ENCODE results near the genes STK36 and SPEG.

- PRO-cap, 2 experiments: peak in 1 of 2 experiments; most common plus-strand start chr2:218333646 (in 1); most common minus-strand start chr2:218333348 (in 1)
Observed at GRCh38 chr2:218332888-218333811, 23.5 kb upstream of the CATIP start.

DNA sequence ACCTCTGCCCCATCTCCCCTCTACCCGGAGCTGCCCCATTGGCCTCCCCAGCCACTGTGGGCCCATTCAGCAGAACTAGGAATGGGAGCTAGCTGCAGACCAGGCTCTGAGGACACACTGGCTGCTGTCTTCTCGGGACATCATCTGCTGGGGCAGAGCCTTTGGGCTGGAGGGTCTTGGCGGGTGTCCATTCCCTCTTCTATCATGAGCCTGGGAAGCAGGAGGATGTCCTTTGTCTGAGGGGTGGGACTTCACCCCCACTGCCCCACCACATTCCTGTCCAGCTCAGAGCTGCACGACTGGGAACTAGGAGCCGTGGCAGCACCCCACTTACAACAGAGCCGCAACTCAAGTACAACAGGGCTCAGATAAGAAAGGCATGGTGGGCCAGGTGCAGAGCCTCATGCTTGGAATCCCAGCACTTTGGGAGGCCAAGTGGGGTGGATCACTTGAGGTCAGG is 870 bp downstream of the VIL1 start:
- PRO-cap, 2 experiments: no peak in any of the 2 experiments

GRCh38 chr2:218638315-218639105 is 20.9 kb downstream of the ZNF142 start:
- PRO-cap, 2 experiments: no peak in any of the 2 experiments

DNA sequence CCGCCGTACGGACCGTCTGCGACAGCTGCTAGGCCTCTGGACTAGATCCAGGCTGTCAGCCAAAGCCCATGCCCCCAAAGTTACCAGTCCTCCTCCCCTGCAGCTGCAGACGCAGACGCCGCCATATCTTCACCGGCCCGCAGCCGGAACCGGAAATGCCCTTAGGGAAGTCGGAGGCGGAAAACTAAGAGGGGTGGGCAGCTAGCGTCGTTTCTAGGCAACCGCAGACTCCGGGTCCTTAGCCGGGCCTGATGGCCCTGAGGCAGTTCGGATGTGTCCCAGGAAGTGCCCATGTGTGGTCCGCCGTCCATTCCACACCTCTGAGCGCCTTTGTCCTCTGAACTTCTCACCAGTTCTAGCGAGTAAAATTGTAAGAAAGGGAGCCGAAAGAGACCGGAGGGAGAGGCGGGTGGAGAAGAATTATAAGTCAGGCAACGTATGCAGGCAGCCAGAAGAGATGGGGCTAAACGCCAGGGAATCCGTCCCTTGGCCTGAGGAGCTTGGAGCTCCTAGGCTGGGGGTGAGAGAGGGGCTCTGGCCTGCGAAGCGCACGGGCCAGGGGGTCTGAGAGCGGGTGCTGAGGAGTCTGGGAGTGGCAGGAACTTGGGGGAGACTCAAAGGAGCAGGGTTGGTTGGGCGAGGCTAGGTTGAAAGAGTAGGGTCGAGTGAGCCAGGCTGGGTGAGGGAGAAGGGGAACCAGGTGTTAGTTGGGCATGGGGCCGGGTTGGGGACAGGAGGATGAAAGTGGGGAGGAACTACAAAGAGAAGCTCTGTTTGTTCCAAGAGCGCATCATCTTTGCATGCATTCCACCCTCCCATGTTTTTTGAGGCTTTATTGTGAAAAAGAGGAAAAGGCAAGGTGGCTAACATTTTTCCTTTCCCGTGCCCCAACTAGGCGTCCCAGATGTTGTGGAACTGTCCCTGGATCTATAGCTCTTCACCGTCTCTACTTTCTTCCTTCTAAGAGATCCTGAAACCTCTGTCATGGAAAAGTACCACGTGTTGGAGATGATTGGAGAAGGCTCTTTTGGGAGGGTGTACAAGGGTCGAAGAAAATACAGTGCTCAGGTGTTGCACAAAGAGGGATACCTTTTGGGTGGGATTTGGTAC is at the start of gene STK36:
STK36 (plus strand) TSS at position 241 of the 1,110 bp plus-strand sequence.
- PRO-cap, 2 experiments: peak in 2 of 2 experiments; most common plus-strand start position 241 of the sequence (in 2); most common minus-strand start position 157 of the sequence (in 2)

- PRO-cap, 2 experiments: peak in 1 of 2 experiments; most common minus-strand start chr2:218746114 (in 1)
Observed at GRCh38 chr2:218745587-218746515, 35.2 kb downstream of the TTLL4 start.

- PRO-cap, 2 experiments: no peak in any of the 2 experiments
Observed at GRCh38 chr2:218883248-218883808, 2.7 kb downstream of the WNT10A start.

DNA sequence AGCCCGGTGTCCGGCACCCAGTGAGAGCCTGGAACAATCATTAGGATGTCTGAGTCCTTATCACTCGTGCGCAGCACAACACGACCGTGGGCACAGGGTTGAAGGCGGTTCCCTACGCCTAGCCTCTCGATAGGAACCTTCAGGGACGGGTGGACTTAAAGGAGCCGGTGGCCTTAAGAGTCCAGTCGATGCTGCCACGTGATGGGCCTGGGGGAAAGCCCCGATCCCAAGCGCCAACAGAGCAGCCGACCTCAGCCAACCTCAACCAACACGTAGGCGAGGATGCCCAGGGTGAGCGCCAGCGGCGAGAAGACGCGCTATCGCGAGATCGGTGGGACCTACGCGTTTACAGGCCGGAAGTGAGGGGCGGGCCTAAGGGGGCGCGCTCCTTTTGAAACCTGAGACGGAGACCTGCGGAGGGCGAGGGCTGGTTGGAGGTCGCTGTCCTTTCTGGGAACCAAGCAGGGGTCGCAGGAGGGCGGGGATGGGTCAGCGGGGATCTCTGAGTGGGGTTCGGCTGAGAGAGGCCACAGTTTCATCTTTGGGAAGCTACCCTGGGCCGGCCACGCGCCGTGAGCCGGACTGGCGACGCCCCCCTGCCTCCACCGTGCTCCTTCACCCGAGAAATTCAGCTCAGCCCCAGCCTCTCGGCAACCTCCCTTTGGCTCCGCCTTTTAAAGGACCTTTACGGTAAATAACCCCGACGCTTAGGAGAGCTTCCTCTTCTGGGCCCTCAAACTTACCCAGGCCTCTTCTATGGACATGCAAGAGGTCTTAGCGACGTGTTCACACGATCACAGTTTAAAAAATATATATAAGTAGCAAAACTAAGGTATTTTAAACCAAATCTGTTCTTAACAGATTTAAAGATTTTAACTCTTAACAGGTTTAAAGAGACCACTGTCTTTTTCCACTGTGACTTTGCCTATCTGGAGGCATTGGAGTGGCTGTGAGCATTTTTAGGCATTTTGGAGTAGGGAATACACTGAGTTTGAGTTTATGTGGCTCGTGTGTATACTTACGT is 28.4 kb downstream of the WNT10A start:
- PRO-cap, 2 experiments: peak in 1 of 2 experiments; most common minus-strand start position 278 of the sequence (in 1)

- PRO-cap, 2 experiments: no peak in any of the 2 experiments
Observed at GRCh38 chr2:218963851-218964549, 4.5 kb downstream of the CDK5R2 start.

- PRO-cap, 2 experiments: no peak in any of the 2 experiments
Observed at GRCh38 chr2:219049257-219049715, 8.0 kb upstream of the CFAP65 start.

DNA sequence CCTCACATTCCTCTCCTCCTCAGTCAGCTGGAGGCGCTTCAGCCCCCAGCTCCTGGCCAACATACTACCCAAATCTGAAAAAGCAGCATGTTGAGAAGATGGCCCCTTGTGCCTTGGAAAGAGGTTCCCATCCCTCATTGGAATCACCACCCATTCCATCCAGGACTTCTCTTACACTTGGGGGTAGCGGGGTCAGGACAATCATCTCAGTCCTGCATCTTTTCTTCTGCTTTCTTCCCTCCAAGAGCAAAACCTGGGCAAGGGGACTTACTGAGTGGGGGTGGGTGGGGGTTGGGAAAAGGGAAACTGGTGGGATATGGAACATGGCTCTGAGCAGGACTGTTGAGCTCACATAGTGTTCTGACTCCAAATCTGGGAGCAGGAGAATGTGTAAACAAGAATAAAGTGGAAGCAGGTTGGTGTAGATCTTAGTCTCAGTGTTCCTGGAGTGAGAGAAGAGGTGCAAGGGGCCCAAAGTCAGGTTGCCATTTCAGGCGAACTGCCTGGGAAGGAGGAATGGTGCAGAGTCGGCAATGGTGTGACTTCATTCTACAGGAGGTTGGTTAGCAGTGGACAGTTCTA is 3.3 kb downstream of the STK16 start:
- PRO-cap, 2 experiments: no peak in any of the 2 experiments

DNA sequence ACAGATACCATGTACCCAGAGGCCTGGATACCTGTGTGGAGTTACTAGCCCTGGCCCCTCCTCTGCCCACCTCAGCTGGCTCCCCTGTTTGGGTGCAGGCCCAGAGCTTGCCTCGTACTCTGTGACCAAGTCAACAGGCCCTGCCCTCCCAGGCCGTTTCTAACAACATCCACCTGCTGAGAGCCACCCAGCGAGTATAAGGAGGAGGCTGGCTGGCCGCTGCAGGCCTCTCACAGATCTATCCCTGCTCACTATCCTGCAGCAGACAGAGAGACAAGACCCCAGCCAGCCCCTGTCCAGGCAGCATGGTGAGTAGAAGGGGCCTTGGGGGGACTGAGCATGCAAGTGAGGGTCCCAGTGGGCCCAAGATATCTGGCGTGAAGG is 12.5 kb upstream of the TUBA4A start:
- PRO-cap, 2 experiments: peak in 1 of 2 experiments; most common plus-strand start position 197 of the sequence (in 1)

DNA sequence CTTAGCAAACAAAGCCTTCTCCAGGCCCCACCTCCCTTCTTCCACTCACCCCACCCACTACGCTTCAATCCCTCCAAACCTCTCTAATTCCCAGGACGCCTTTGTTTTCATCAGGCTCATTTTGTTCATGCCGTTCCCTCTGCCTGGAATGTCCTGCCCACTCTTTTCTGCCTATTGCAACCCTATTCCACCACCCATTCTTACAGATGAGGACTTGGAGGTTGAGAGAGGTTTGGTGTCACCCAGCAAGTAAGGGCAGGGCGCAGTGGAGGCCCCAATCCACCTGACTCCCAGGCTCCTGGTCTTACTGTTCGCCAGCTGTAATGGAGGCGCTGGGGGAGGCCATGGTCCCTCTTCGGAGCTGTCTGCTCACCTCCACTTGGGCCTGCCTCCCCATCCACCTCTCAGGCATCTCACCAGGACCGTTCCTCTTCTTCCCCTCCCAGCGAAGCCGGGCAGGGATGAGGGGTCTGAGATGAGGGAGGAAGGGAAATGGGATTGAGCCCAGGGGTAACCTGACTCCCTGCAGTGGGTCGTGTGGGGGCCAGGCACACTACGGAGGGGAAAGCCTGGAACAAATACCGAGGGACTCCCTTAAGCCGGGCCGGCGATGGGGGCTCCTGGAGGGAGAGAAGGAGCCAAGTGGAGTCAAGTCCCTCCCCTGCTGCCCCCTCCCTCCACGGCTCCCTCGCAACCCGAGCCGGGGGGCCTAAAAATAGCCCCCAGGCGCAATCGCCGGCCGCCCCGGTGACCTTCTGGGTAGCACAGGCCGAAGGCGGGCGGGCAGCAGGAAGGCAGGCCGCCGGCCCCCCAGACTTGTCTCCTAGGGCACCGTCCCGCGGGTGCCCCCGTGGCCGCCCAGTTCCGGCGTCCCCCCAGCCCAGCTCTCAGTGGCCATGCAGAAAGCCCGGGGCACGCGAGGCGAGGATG is at the start of gene SPEG:
SPEG (plus strand) TSS at position 762 of the 930 bp plus-strand sequence.
- PRO-cap, 2 experiments: no peak in any of the 2 experiments

GRCh38 chr2:219439486-219440089 is 4.9 kb downstream of the SPEG start:
- PRO-cap, 2 experiments: no peak in any of the 2 experiments

DNA sequence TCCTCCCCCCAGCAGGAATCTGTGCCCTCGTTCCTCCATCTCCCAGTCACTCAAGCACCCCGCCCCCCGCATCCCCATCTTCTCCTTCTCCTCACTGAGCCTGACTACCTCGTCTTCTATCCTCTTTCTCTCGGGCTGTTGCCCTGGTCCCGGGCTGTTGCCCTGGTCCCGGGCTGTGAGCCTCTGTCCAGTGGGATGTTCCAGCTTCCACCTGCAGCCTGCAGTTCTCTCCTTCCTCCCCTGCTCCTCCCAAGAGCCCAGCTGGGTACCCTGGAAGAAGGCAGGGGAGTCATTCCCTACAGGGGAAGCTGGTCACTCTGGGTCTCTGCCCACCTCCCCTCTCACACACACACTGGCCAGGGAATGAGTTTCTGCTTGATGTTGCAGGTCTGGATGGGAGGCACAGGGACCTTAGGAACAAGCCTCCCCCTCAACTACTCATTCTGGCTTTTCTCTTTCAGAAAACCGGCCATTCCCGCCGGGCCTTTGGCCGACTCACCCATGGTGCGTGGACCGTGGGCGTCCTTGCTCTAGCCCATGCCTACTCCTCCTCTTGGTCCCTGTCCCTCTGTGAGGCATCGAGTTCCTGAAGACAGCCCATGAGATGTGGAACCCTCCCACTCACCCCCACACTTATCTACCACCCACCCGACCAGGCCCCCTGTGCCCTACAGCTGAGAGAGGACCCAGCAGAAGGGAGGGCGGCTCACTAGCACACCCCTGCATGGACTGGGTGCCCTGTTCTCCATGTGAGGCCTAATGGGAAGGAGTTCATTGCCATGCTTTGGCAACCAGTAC is 8.2 kb downstream of the SPEG start:
- PRO-cap, 2 experiments: no peak in any of the 2 experiments

GRCh38 chr2:219444314-219445267 is 9.9 kb downstream of the SPEG start:
- PRO-cap, 2 experiments: no peak in any of the 2 experiments

DNA sequence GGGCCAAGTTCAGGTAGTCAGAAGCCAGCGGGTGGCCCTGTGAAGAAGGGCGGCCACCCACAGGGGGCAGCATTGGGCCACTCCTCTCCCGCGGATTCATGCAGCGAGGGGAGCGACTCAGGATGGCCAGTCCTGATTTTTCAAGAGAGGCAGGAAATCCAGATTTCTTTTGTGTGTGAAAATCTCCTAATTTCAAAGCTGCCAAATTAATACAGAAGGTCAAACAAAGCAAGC is 19.6 kb upstream of the SPEGNB start:
- PRO-cap, 2 experiments: no peak in any of the 2 experiments

- PRO-cap, 2 experiments: no peak in any of the 2 experiments
Observed at GRCh38 chr2:219501398-219502439, 3.0 kb downstream of the GMPPA start.

DNA sequence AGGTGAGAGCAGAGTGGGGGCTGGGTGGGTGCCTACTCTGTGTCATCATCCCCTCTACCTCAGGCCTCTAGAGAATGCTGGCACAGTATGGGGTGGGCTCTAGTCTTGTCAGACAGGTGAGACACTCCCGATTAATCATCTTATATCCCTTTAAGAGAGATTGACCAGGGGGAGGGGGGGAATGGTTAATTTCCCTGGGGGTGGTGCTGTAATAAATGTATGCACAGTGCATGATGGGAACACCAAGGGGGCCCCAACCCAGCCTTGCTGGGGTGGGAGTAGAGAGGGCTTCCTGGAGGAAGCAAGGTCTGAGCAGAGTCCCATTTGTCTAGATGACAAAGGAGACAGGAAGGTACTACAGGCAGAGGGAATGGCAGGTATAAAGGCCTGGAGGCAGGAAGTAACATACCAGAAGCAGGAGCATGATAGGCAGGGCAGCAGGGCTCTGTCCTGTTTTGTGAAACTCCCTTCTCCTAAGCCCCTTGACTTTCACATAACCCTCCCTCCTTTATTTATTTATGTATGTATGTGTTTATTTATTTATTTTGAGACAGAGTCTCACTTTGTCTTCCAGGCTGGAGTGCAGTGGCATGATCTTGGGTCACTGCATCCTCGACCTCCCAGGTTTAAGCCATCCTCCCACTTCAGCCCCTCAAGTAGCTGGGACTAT is 3.9 kb downstream of the GMPPA start:
- PRO-cap, 2 experiments: no peak in any of the 2 experiments

DNA sequence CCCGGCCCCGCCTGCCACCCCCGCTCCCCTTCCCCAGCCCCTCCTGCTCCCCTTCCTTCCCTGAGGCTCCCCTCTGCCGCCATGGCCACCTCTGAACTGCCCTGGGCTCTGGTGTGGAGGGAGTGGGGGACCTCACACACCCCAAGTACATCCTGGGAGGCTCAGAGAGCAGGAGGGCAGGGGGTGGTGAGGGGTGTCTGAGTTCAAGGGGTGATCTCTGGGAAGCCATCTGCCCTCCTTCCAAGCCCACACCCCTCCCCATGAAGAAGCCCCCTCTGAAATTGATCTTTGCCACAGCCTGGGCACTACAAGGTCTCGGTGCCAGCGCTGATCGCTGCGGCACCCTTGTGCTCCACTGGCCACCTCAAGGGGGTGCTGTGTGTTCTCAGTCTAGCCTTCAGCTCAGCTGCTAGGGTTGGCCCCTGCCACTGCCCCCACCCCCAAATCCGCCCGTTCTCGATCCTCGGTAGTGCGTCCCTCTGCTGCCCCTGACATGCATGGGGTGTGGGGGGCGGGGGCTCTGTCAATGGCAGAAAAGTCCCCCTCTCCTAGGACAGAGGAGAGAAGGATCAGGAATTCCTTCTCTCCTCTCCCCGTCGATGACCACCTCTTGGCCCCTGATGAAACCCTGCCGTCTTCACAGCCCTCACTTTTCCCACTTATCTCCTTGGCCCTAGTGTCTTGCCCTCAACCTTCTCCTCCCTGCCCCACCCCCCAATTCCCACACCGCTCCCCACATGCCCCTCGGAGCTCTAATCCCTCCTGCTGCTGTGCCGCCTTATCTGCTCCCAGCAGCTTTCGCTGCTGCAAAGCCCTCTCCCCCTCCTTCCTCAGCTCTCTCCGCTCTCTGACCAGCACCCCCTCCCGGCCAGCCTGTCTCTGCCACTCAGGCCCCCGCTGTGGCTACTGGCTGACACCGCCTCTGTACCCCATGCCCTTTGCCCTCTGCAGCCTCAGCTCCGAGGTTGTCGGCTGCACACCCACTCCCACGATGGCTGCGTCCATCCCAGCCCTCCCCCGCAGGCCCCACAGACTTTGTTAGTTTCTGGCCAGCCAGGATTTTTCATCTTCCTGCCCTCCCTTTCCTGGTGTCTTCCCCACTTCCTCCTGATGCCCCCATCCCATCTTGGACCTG is 4.4 kb upstream of the ASIC4 start:
- PRO-cap, 2 experiments: no peak in any of the 2 experiments

DNA sequence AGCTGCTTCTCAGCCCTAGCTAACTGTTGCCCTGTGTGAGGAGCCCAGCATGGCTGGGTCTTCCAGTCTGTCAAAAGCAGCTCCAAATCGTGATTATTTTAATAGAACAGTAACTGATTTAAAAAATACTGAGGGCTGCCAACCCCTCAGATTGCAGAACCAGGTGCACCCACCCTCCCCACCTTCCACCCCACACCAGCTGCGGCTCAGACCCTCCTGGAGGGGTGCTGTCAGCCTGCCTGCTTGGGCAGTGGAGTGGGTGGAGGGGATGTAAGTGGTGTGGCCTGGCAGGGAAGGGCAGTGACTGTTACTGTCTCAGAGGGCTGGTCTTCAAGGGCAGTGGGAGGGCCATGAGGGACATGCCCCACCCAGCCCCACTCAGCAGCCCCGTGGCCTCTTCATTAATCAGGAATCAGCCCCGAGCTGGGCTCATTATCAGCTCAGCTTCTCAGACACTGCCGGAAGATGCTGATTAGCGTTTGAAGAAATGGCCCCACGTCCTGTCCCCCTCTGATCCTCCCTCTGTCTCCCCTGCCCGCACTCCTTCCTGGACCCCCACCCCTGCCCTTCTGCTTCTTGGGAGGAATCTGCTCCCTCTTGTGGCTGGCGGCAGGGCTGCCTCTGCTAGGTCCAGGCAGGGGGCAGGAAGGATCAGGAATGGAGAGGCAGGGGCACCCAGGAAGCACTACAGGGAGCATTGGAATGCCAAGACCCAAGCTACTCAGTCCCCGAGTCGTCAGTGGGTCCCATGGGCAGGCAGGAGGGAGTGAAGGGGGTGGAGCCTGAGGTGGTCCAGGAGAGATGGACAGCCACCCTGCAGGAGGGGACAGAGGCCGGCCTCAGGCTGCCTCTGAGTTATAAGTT is 6.8 kb downstream of the ASIC4 start:
- PRO-cap, 2 experiments: no peak in any of the 2 experiments

Measured in Metastatic Liver Carcinoma in the Lung (tissue), 2 donors.